Neuron (in vitro differentiated cells): ENCODE data around the genes PSTPIP2 and SKOR2.

GRCh38 chr18:45688803-45689333 lies 35.1 kb upstream of the SLC14A1 start:
- PRO-cap, result no peak

GRCh38 chr18:45739133-45739838 lies 15.3 kb downstream of the SLC14A1 start:
- PRO-cap, result no peak

DNA sequence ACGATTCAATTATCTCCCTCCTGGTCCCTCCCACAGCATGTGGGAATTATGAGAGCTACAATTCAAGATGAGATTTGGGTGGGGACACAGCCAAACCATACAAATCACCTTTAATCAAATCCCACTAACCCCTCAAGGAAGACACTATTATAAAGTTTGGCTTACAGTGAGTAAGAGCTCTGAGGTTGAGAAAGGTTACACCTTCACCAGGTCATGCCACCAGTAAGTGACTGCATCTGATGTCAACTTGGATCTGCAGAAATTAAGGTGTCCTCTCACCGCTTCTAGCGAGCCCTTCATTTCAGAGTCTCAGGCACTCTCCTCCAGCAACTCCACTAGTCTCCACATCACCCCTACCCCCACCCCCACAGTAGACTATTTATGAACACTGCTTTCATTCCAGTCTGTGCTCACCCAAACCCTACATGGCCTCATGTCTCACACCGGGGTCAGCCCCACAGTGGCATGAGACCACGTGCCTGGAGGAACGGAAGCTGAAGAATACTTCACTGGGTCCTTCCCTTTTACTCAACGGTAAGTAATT lies 47.4 kb downstream of the SLC14A1 start:
- PRO-cap, result no peak

GRCh38 chr18:45836179-45836568 lies 10.7 kb downstream of the SIGLEC15 start:
- PRO-cap, result no peak

- PRO-cap, result unidirectional peak, minus-strand start at chr18:46072280
Measured at GRCh38 chr18:46071643-46072799, at the start of gene PSTPIP2. Gene PSTPIP2, minus strand, starts transcription at chr18:46072260.

DNA sequence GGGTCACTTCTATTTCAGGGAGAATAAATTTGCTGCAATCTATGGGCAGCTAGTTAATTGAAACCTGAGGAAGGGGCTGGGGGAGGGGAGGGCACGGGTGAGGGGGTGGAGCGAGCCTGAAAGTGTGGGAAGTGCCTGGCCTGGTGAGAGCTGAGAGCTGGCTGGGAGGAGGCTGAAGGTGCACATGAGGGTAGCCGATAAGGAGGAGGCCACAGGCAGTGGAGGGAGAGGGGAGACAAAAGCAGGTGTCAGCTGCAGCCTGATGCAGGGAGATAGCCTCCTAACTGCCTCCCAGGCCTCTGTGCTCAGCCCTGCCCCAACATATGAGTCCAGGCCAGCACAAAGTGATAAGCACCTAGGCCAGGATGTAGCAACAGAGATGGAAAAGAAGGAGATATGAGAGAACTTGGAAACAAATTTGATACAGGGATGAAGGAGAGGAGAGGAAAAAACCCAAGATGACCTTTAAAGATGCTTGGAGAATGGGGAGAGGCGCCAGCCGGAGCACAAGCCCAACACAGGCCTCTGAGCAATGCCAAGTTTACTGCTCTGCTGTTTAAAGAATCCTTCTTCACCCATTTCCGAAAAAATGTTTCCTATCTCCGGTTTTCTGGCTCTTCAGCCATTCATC lies 20.5 kb upstream of the C18orf25 start:
- PRO-cap, result no peak

DNA sequence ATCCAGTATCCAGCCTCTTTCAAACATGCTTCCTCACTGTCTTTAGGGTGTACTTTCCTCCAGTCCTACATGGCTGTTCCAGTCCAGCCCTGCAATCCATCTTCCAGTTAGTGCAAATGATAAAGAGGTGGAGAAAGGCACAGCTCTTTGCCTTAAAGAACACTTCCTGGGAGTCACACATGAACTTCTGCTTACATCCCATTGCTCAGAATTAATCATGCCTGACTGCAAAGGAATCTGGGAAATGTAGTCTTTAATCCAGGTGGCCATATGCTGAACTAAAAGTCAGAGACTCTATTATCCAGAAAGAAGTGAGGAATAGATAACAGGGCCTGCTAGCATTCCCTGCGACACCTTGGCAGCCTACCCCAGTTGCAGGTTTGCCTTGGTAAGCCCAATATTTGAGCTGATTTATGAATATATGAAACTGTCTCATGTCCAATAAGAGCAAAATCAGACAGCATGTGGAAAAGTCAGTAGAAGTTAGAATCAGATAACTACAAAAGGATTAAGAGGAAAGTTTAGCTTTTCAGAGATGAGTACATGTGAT lies 9.2 kb upstream of the RNF165 start:
- PRO-cap, result no peak

- PRO-cap, result no peak
Measured at GRCh38 chr18:46422487-46422976, 88.7 kb downstream of the RNF165 start.

- PRO-cap, result no peak
Measured at GRCh38 chr18:46433379-46433875, 99.6 kb downstream of the RNF165 start.

- PRO-cap, result no peak
Measured at GRCh38 chr18:46658113-46658450, 1.1 kb upstream of the LOXHD1 start.

- PRO-cap, result no peak
Measured at GRCh38 chr18:46829543-46830000, 72.7 kb upstream of the ST8SIA5 start.

DNA sequence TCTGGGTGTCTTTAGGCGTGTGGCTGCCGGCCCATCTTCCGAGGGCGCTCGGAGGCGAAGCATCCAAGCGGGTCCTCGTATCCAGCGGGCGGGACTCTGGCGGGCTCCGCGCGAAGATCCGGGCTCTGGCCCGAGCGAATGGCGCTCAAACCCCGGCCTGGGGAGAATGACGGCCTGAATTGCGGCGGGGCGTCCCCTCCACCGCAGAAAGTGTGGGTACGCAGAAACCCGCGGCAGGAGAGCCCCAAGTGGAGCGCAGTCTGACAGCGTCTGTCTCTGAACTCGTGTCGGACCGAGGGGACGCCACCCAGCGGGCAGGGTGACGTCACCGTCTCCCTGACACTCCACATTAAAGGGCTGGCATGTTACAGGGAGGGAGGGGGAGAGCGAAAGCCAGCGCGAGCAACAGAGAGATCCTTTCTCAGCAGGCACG lies at the start of gene SKOR2:
TSS of gene SKOR2 (minus strand) at position 278 of the 433 bp plus-strand sequence.
- PRO-cap, result bidirectional peak, plus-strand start at position 368 of the sequence, minus-strand start at position 262 of the sequence

DNA sequence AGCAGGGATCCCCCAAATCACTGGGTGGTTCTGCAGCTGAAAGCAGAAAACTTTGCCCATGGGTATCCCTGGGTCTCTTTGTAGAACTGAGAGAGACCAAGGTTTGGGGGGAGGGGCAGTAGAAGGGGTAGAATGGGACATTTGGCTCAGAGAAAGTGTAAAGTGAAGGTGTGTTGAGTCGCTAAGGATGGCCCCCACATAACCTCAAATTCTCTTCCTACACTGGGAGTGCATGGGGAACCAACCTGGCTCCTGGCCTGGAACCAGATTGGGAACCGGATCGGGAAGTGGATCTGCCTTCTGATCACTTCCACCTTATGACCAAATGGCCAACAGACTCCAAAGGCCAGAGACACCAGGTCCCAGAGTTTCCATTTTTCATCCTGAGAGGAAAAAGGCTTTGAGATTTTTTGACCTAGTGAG lies 171.6 kb upstream of the SKOR2 start:
- PRO-cap, result no peak

- PRO-cap, result no peak
Measured at GRCh38 chr18:47483995-47484313, 232.5 kb upstream of the SKOR2 start.

GRCh38 chr18:48023230-48023547 lies 92.7 kb upstream of the SMAD2 start:
- PRO-cap, result bidirectional peak, plus-strand start at chr18:48023776, minus-strand start at chr18:48023425

DNA sequence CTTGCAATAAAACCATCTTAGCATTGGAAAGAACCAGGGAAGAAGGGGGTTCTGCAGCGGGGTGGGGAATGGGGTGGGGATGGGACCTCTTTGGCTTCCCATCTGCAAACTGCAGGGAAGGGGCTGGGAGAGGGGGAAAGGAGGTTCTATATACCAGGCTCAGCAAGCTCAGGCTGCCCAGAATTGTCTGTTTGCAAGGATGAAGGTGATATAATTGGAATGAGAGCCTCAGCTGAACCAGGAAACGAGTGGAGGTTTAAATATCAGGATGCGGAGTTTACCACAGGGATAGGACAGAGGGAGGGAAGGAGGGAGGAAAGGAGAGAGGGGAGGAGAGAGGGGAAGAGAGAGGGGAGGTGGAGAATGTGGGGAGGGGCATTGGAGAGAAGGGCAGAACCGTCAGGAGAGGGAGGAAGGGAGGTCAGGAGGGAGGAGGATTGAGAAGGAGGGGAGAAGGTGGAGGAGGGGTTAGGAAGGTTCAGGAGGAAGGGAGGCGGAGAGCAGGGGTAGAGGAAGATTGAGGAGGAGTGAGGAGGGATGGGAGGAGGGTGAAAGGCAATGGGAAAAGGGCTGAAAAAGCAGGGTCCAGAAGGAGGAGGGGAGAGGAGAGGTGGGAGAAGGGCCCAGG lies 176.4 kb upstream of the SMAD2 start:
- PRO-cap, result no peak

DNA sequence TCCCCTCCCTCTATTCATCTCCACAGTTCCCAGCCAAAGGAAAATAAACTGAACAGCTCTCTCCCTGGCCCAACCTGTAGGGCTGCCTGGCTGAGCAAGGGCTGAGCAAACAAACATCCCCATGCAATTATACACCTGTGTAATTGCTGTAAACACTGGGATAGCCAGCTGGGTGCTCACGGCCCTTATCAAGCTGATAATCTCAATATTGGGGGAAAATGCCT lies 203.3 kb upstream of the SMAD2 start:
- PRO-cap, result no peak

DNA sequence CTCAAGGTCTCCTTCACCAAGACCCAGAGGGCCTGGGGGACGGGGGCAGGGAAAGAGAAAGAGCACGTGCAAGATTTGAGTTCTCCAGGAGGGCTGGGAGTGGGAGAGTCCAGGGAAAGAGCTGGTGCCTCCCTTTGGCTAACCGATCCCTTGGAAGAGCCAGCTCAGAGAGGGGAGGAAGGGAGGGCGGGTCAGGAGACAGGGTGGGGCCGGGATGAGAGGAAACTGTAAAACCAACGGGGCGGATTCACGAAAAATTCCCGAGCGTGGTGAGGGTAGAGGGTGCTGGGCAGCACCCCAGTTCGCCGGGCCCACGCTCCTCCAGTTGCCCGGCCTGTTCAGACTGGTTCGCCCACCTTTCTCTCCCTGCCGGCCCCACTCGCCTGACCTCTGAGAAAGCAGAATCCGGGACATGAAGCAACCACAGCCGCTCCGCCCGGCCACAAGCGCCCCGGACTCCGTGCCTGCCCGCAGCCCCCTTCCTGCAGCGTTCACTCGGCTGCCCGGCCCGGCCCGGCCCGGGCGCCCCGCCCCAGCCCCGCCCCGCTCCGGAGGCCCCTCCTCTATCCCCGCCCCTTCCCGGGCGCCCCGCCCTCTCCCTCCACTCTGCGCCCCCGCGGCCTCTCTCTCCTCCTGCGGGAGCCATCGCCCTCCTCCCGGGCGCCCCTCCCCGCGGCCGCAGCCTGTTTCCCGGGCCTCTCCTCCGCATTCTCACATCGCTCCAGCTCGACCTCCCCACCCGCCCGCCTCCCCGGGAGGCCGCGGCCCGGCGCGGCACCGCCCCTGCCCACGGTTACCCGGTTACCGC lies 230.9 kb upstream of the SMAD2 start:
- PRO-cap, result unidirectional peak, plus-strand start at position 78 of the sequence; bidirectional peak, plus-strand start at position 194 of the sequence, minus-strand start at position 152 of the sequence; bidirectional peak, plus-strand start at position 708 of the sequence, minus-strand start at position 493 of the sequence

DNA sequence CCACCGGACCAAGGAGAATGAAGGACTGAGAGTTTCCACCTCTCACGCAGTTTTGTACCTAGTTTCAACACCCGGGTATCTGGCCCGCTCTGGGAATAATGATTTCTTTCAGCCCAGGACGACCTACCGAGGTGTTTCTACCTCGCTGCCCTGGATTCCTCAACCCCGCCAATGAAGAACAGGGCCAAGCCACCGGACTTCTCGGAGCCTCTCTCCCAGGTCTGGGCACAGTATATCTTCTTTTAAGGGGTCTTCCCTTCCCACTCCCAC lies 1.5 kb downstream of the ZBTB7C start:
- PRO-cap, result no peak

- PRO-cap, result no peak
Measured at GRCh38 chr18:48455570-48456768, 46.8 kb upstream of the ZBTB7C start.